HT1080 (cell line): ENCODE measurements around a stretch of chr14.

GRCh38 chr14:61362564-61363686, 41.5 kb downstream of the PRKCH start:
RAMPAGE:
- cytosol, long total RNA = no peak
- long total RNA = no peak
- nucleus, long total RNA = no peak

DNA sequence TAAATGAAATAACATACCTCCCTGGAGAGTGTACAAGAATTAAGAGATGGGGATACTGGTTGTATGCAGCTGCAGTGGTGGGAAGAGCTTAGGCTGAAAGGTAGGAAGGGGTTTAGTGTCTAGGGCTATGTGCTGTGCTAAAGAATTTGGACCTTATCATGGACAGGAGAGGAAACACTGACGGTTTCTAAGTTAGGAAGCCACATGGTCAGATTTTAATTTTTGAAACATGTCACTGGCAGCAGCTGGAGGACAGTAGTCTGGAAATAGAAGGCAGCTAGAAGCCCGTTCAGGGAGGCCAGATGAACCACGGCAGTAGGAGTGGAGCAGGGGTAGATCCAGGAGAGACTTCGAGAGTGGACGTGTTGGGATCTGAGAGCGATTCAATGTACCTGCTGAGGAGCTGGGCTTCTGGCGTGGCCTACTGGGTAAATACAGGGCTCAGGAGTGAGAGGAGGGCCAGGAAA, 64.8 kb downstream of the PRKCH start:
RAMPAGE:
- cytosol, long total RNA = no peak
- long total RNA = no peak
- nucleus, long total RNA = no peak

RAMPAGE:
- cytosol, long total RNA = no peak
- long total RNA = no peak
- nucleus, long total RNA = no peak
Measured at GRCh38 chr14:61416414-61417146, 95.2 kb downstream of the PRKCH start.

RAMPAGE:
- cytosol, long total RNA = no peak
- long total RNA = no peak
- nucleus, long total RNA = no peak
Measured at GRCh38 chr14:61435090-61435539, 113.7 kb downstream of the PRKCH start.

DNA sequence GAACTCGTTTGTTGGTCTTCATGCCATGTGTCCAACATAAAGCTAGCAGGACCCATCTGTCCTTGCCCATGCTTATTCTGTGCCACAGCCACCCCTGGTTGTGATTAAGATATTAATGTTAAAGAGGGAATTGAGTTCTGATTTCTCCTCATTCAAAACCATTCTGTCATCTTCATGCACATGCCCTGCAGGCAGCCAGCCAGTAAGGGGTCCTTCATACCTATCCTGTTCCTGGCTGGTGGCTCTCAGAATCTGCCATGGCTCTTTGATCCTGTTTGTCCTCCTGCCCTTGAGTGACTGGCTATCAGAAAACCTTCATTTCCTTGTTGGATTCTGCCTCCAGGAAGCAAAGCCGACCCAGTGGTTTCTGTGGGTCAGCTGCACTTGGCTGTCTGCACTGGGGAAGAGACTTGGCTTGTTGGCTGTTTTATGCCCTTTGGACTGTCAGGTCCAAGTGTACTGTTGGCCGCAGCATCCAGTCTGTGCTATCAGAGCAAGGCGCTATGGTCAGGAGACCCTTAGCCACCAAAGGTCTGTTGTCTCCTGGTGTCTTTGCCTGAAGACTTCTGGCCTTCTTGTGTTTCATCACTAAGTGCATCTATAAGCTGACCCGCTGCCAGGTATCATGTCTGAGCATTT, 177.5 kb upstream of the HIF1A start:
RAMPAGE:
- cytosol, long total RNA = no peak
- long total RNA = no peak
- nucleus, long total RNA = no peak

GRCh38 chr14:61565788-61566371, 129.4 kb upstream of the HIF1A start:
RAMPAGE:
- cytosol, long total RNA = no peak
- long total RNA = no peak
- nucleus, long total RNA = no peak

RAMPAGE:
- cytosol, long total RNA = no peak
- long total RNA = no peak
- nucleus, long total RNA = no peak
Measured at GRCh38 chr14:61603733-61604064, 91.6 kb upstream of the HIF1A start.

RAMPAGE:
- cytosol, long total RNA = no peak
- long total RNA = no peak
- nucleus, long total RNA = no peak
Measured at GRCh38 chr14:61638437-61638764, 56.9 kb upstream of the HIF1A start.

DNA sequence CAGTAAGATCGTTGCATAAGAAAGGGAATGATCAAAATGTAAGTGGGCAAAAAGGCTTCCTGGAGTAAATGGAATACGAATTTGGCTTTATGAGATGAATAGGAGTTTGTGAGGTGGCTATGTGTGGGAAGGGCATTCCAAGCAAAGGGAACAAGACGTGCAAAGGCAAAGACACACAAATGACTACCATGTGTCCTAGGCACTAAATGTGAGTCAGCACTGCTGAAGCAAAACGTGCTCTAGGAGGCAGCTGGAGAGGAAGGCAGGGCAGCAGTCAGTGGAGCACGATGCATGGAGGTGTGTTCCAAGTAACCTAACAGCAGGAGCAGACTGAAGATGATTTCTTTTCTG, 53.0 kb upstream of the HIF1A start:
RAMPAGE:
- cytosol, long total RNA = no peak
- long total RNA = no peak
- nucleus, long total RNA = no peak

RAMPAGE:
- cytosol, long total RNA = no peak
- long total RNA = no peak
- nucleus, long total RNA = no peak
Measured at GRCh38 chr14:63373743-63375024, 55.4 kb upstream of the GPHB5 start.

DNA sequence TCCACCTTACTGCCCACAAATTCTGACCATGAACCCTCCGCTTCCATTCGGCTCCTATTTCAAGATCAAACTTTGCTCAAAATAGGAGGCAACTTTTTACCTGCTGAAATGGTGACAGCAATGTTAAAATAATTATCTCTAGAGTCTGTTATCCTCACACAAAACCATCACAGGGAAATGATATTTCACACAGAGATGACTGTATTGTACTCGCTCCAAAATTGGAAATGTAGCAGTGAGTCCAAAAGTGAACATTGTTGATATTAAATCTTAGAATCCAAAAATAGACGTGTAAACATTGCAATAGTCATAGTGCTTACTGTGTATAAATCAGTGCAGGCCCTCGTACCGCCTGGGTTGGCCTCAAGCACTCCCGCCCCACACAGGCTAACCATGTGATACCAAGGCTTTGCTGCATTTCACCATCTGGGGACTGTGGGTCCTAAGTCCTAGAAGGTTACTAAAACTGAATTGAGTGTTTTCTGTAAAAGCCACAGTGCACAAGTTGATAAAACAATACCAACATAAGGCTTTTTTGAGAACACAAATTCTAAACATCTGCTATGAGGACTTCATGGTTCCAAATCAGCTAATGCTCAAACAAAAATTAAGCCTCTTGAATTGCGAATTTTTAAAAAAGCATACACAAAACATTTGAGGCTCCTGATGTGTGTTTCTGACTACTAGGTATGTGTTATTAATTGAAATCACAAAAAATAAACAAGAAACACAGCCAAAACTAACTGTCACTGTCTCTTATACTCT, 107.3 kb downstream of the PPP2R5E start:
RAMPAGE:
- cytosol, long total RNA = no peak
- long total RNA = no peak
- nucleus, long total RNA = no peak

RAMPAGE:
- cytosol, long total RNA = no peak
- long total RNA = no peak
- nucleus, long total RNA = no peak
Measured at GRCh38 chr14:63453474-63454119, 89.6 kb downstream of the PPP2R5E start.

RAMPAGE:
- cytosol, long total RNA = no peak
- long total RNA = no peak
- nucleus, long total RNA = no peak
Measured at GRCh38 chr14:63488083-63488610, 55.0 kb downstream of the PPP2R5E start.

DNA sequence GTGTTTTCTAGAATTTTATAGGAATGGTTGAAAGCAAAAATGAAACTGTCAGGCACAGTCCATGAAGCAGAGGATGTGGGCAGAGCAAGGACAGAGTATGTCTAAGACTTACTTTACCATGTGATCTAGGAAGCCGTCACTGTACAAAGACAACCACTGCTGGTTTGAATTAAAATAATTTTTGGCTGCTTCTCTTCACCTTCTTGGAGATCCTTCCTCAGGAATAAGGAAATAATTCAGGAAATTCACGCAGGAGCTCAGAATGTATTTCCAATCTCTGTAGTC, 31.6 kb upstream of the SGPP1 start:
RAMPAGE:
- cytosol, long total RNA = no peak
- long total RNA = no peak
- nucleus, long total RNA = no peak

DNA sequence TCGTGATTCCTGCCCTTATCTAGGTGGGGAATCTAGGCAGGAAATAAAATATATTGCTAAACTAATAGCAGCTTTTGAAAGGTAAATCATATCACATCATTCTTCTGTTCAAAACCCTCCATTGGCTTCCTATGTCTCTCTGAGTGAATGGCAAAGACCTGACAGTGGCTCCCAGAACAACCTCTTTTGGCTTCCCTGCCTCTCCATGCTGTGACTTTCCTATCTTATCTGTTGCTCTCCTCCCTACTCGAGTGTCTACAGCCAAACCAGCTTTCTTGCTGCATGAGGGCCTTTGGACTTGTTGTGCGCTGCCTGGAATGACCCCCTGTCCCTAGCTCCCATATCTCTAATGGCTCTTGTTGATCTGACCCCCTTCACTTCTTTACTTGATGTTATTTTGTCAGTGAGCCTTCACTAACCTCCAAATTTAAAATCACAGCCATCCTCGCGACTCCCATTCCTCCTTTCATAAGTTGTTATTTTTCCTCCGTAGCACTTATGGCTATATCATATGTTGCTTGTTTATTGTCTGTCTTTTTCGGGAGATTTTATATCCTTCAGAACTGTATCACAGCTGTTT, 2.5 kb downstream of the SYNE2 start:
RAMPAGE:
- cytosol, long total RNA = no peak
- long total RNA = no peak
- nucleus, long total RNA = no peak

RAMPAGE:
- cytosol, long total RNA = no peak
- long total RNA = no peak
- nucleus, long total RNA = no peak
Measured at GRCh38 chr14:63875071-63875790, 22.4 kb downstream of the SYNE2 start.

GRCh38 chr14:63893505-63894057, 40.8 kb downstream of the SYNE2 start:
RAMPAGE:
- cytosol, long total RNA = no peak
- long total RNA = no peak
- nucleus, long total RNA = no peak

RAMPAGE:
- cytosol, long total RNA = no peak
- long total RNA = no peak
- nucleus, long total RNA = no peak
Measured at GRCh38 chr14:64196352-64197652, 97.4 kb downstream of the ESR2 start.

DNA sequence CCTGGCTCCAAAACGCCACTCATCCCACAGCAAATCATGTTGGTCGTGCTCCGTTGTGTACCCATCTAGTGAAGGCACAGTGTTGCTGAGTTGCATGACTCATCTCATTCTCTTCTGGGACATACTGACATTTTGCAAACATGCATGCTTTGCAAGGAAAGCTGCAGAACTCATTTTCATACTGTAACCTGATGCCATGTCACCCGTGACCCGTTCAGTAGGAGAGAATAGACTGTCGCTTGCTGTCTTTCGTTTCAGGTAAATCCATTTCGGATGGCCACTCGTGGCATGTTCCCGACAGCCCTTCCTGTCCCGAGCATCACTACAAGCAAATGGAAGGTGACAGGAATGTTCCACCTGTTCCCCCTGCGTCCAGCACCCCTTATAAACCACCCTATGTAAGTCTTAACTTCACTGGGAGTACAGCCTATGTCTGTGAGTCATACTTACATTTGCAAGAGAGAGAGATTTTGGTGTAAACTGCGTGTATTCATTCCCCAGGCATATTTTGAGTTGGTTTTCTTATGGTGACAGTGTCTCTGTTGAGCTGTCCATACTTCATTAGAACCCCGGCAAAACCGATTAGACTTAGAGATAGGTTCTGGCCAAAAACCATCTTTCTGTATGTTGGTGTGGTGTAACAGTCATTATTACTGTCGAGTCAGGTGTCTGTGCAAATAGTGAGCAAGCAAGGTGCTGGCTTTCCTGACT, 78.0 kb downstream of the ESR2 start:
RAMPAGE:
- cytosol, long total RNA = no peak
- long total RNA = no peak
- nucleus, long total RNA = no peak

GRCh38 chr14:64337660-64338861, 43.9 kb upstream of the ESR2 start:
RAMPAGE:
- cytosol, long total RNA = no peak
- long total RNA = no peak
- nucleus, long total RNA = no peak